ENCODE data around the genes HSD17B10, TRO, ALAS2, MAGEH1 and MTMR8.

DNA sequence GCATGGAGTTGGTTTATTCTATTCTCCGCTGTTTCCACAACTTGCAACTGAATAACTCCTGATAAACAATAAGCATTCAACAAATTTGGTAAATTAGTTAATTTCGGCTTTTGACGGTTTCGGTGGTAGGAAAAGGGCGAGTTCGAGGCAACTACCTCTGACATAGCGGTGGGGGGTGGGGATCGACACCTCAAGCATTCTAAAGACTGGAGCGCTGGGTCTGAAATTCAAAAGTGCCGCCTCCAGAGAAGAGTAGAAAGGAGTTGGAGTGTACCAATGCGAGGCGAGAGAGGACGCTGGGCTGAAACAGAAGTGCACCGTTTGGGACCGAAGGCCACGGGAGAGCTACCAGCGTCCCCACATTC is 732 bp downstream of the SMC1A start:
- PRO-cap, result no peak

DNA sequence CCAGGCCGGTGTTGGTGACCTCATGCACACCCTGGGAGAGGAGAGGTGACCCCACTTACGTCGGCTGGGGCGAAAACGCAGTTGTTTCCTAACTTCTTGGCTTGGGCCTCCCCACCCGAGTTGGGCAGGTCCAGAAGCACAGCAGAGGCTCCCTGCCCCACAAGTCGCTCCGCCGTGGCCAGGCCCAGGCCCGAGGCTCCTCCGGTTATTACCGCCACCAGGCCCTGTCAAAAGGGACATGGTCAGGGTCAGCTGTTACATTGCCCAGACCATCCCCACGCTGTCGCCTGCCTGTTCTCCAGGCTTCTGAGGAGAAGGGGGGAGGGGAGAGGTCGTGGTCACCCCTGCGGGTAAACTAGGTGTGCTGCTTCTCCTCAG is 518 bp downstream of the HSD17B10 start:
- PRO-cap, result no peak

GRCh38 chrX:53434049-53434949 is at the start of gene HSD17B10:
TSS of gene HSD17B10 (minus strand) at chrX:53434370.
- PRO-cap, result bidirectional peak, plus-strand start at chrX:53434535, minus-strand start at chrX:53434370

GRCh38 chrX:53603108-53603673 is 83.3 kb downstream of the HUWE1 start:
- PRO-cap, result no peak

DNA sequence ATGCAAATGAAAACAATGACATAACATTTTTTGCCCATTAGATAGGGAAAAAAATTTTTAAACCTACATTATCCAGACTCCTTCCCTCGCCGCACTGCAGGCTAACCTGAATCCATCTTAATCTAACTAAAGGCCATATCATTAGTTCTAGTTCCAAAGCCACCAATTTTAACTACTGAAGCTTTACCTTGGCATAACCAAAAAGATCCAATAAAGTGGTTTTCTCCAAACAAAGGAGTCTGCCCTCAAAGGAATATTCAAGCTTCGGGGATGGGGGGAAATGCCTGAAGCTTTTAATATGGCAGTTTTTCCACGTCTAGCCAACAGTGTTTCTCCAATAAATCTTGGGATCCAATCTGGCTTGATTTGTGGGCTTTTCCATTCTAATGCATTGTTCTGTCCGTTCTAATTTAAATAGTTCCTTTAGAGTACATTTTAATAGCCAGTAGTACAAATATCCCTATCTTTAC is 1.8 kb downstream of the HUWE1 start:
- PRO-cap, result no peak

DNA sequence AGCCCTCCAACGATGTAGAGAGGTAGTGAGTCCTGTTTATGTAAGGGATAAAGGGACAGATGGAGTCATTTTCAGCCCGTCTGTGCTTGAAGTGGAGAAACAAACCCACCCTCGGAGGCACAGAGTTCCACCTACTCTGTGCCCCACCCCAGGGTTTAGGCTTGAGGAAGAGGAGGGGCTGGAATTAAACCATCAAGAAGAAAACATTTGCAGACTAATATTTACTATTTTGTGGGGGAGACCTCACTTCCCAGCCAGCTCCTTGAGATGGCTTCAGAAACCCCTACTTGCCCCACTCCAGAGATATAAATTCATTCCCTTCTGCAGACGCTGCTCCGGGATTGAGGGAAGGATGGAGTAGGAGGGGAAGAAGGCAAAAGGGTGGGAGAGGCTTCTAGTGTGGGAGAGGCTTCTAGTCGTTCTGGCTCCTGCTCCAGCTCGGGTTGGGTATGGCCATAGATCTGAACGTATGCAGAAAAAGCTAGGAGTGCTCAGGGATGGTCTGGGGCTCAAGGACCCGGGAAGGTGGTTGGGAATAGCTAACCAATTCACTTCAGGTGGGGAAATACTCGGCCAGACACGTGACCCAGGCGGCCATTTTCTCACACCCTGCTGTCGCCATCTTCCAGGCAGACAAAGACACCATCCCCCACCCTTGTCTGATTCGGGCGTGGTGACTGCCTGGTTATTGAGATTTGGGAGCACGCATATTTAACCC is 632 bp upstream of the GNL3L start:
- PRO-cap, result no peak

- PRO-cap, result no peak
These were observed 1.5 kb downstream of the MAGED2 start for GRCh38 chrX:54809007-54809481.

GRCh38 chrX:54920455-54920990 is at the start of gene TRO:
TSS of gene TRO (plus strand) at chrX:54920824.
- PRO-cap, result unidirectional peak, plus-strand start at chrX:54920824

GRCh38 chrX:55030778-55031437 is at the start of gene ALAS2:
TSS of gene ALAS2 (minus strand) at chrX:55030977.
- PRO-cap, result no peak

DNA sequence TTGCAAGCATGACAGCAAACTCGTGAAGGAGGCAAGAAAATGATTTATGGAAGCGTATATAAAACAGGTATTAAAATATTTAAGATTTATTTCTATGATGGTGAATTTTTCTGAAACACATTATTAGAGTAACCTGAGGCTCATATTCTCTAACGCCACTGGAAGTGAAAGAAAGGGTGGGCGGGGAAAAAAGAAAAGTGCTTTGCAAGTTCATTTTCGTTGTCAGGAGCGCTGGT is 256 bp upstream of the PAGE2 start:
- PRO-cap, result no peak

- PRO-cap, result bidirectional peak, plus-strand start at chrX:55452165, minus-strand start at chrX:55451919
These were observed at the start of gene MAGEH1 for GRCh38 chrX:55451653-55452312. TSS of gene MAGEH1 (plus strand) at chrX:55452127.

GRCh38 chrX:56494751-56495348 is 68.6 kb upstream of the UBQLN2 start:
- PRO-cap, result no peak

GRCh38 chrX:56762316-56762973 is 33.4 kb downstream of the NBDY start:
- PRO-cap, result no peak

- PRO-cap, result no peak
These were observed 54.2 kb downstream of the NBDY start for GRCh38 chrX:56782941-56784027.

GRCh38 chrX:56984511-56985648 is 10.5 kb downstream of the SPIN3 start:
- PRO-cap, result no peak

DNA sequence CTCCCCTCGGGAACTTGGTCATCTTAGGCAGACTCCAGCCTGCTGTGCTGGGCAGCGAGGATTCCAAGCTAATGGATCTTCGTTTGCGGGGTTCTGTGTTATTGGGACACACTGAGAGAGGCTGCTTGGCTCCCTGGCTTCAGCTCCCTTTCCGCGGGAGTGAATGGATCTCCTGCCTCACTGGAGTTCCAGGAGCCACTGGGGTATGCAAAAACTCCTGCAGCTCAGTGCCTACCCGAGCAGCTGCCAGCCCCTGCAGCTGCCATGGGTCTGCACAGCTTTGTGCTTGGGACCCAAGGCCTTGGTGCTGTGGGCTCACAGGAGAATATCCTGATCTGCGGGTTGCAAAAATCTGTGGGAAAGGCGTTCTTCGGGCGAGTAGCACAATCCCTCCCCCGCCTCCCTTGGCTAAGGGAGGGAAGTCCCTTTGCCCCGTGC is 15.8 kb downstream of the ZXDB start:
- PRO-cap, result no peak

DNA sequence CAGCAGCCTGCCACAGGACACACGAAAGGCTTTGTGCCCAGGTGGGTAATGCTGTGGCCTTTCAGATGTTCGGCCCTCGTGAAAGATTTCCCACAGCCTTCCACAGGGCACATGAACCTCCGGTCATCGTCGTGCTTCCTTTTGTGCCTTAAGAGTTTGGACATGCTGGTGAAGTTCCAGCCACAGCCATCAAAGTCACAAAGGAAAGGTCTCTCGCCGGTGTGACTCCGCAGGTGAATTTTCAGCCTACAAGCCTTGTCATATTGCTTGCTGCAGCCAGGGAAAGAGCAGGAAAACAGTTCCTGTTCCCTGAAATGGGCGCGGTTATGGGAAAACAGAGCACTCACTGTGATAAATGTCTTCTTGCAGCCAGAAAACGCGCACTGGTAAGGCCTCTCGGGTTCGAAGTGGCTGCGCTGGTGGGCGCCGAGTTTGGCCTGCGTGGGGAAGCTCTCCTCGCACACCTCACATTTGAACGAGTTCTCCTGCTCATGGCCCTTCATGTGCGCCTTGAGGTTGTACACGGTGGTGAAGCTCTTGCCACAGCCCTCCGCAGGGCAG is 1.3 kb downstream of the ZXDA start:
- PRO-cap, result no peak

GRCh38 chrX:63503577-63504212 is 152.6 kb upstream of the SPIN4 start:
- PRO-cap, result no peak

DNA sequence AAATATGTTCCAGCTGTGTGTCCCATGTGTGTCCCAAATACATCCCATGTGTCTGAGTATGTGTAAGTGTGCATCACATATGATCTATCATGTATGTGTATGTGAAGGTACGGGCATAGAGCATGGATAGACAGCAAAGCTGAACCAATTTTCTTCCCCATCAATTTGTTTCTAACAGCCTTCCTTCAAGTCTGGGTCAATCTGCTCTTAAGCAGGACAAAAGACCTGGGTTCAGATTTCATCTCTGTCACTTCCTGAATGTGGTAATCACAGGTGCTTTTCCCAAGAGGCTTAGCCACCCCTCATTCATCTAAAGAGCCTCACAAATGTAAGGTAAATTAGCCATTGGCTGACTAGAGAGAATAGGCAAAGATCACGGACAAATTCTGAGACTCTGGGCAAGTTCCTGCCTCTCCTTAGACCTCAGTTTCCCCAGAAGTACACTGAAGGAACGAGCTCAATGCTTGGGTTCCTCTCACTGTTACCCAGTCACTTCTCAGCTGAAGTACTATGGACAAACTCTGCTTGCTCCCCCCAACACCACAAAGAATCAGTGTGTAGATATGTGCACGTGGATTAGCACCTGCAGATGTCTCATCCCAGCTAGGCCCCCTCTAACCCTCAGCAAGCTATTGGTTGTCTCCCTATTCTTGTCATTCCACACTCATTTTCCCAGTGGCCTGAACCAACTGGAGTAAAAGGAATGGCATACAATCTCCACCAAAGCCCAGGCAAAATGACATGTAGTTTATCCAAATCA is 43.0 kb downstream of the ARHGEF9 start:
- PRO-cap, result no peak

DNA sequence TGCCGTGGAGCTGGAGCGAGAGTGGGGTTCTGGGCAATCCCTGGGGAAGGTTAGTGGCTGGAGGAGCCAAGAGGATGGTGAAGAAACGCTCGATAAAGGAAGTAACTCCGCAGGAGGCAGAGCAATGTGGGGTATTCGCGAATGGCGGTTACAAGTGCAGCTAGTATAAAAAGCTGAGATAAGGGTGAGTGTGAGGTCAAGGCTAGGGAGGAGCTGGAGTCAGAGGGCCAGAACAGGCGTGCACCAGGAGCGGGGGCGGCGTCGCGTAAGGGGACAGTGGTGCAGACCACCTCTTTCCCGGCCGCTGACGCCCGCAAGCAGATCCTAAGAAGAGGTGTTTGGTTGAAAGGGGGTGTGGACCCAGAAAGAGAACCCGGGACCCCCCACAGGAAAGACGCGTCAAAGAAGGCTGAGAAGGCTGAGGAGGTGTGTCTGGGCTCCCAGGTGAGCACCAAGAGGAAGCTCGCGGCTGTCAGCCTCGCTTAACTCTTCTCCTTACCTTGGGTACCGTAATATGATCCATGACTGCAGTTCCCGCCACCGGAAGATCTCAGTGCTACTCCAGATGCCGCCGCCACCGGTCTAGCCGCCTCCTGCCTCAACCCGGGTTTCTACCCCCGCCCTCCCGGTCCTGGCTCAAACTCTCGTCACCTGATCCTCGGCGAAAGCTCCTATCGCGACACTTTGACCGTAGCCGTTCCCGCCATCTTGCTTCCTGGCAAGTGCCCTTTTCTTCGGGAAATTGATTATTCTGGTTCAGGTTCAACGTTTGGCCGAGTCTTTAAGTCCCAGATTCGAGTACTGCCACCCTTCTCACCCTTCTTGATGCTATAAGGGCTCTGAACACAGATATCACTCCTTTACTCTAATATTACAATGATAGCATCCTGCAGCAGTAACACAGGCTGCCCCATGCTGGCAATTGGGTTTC is at the start of gene MTMR8:
Gene MTMR8 (minus strand): TSS at position 612 of the 931 bp plus-strand sequence.
- PRO-cap, result unidirectional peak, minus-strand start at position 613 of the sequence